Frontal cortex (tissue), 2 donors: Measurements from ENCODE around the genes ZNF429, ZNF676 and ZNF681.

- RAMPAGE, long total RNA: no peak
Observed at GRCh38 chr19:19202393-19202795, 820 bp downstream of the NR2C2AP start.

DNA sequence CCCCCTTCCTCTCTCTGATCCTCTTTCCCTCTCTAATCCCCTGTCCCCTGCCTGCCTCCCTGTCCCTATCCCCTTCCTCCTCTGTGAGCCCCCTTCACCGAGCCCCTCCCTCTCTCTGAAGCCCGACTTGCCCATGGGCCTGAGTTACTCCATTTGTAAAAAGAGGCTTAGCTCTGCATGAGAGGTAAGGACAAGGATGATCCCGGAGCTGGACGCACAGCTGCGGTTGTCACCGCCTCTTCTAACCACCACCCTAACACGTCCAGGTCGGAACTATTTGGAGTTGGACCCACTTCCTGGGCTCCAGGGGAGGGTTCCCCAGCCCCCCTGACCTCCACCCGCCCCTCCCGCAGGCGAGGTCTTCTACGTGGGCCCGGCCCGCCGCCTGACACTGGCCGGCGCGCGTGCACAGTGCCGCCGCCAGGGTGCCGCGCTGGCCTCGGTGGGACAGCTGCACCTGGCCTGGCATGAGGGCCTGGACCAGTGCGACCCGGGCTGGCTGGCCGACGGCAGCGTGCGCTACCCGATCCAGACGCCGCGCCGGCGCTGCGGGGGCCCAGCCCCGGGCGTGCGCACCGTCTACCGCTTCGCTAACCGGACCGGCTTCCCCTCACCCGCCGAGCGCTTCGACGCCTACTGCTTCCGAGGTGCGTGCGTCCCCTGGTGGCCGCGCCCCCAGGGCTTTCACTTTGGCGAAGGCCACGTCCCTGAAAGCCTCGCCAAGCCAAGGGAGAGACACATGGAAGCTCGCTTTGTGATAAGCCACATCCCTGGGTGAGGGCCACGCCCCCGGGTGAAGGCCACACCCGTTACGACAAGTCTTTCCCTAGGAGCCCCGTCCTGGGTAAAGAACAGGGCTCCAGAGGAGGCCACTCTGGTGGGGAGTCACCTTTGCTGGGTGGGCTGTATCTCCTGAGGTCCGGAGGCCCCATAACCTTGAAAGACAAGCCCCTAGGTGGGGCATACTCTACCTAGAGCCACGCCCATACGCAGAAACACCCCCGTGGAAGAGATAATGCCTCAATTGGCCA lies 13.2 kb downstream of the NCAN start:
- RAMPAGE, long total RNA: no peak

DNA sequence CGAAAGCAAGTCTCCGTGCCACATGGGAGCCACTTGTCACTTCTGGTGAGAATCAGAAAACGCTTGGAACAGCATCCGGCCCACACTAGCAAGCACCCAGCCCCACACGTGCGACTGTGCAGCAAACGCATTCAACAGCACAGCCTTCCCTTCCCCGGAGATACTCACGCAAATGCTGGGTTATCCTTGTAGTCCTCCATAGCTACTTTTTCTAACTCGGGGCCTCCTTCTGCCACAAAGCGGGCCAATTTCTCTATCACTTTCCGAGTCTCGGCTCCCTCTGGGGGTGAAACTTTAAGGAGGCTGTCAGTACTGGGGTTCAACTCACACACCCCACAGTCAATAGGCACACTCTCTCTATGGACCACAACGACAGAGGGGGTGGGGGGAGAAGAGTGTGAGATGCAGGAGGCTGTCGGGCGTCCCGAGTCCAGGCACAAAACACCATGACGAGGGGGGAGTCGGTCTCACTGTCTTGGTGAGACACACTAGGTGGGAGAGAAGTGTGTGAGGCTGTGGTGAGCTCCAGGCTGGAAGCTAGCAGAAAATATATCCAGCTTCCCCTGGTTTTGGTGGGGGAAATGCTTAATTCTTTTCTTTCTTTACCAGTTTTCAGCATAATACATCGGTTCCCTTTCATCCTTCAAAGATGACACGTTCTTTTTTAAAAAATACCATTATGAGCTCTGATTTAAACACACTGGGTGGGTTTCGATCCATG lies 16.6 kb downstream of the SUGP1 start:
- RAMPAGE, long total RNA: no peak

DNA sequence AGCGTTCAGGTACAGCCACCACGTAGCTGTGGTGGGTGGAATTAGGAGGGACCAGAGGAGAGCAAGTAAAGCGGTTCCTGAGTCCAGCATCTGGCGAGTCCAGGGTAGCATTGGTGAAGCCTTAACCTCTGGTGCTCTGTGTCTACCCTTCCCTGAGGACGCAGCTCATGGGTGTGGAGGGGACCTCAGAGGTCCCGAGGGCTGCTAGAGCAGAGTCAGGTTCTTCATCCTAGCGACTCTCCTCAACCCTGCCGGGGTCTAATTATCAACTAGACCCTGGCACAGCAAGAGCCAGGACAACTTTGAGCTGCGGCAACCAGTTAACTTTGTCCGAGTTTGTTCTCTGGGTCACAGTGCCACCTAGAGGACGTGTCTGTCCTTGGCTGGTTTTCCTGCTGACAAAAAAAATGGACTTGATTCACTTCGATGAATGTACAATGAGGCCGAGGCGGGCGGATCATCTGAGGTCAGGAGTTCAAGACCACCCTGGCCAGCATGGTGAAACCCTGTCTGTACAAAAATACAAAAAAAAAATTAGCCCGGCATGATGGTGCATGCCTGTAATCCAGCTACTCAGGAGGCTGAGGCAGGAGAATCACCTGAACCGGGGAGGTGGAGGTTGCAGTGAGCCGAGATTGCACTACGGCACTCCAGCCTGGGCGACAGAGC lies 25.0 kb downstream of the TSSK6 start:
- RAMPAGE, long total RNA: no peak

DNA sequence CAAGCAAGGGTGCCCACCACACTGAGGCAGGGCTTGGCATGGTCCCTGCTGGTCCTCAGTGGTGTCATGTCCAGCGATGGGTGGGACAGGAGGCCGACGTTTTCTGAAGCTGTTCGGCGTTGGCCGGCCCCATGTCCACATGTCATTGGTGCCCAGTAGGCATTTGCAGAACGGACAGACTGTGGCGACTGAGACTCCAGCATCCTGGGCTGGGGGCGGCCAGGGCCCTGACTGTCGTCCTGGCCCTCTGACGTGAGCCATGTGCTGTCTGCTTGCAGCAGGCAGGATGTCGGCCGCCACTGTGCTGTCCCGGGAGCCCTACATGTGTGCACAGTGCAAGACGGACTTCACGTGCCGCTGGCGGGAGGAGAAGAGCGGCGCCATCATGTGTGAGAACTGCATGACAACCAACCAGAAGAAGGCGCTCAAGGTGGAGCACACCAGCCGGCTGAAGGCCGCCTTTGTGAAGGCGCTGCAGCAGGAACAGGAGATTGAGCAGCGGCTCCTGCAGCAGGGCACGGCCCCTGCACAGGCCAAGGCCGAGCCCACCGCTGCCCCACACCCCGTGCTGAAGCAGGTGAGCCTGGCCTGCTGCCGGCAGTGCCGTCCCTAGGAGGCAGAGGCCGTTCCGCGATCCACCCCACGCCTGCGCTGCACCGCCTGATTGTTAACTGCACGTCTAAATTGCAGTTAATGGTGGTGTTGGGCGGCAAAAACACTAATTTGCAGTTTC lies 14.3 kb downstream of the TSSK6 start:
- RAMPAGE, long total RNA: no peak

DNA sequence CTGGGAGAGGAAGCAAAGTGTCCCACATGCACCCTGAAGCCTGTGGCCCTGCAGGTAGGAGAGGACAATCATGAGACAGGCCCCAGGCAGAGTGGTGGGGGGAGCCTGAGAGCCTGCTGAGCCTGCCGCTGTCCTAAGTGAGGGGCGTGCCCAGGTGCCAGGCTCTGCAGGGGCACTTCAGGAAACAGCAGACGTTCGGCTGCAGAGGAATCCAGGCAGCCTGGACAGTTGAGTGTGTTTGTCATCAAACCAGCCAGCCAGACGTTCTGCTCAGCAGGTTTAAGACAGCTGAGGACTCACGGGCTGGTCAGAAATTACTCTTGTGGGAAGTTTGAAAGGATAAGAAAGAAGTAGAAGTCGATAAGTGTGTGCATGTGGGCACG lies 12.1 kb downstream of the TSSK6 start:
- RAMPAGE, long total RNA: no peak

- RAMPAGE, long total RNA: no peak
Observed at GRCh38 chr19:19505818-19506186, 9.5 kb downstream of the TSSK6 start.

GRCh38 chr19:20260706-20261042 lies 93.7 kb downstream of the ZNF486 start:
- RAMPAGE, long total RNA: no peak

- RAMPAGE, long total RNA: no peak
Observed at GRCh38 chr19:20664386-20664912, 3.1 kb upstream of the ZNF626 start.

DNA sequence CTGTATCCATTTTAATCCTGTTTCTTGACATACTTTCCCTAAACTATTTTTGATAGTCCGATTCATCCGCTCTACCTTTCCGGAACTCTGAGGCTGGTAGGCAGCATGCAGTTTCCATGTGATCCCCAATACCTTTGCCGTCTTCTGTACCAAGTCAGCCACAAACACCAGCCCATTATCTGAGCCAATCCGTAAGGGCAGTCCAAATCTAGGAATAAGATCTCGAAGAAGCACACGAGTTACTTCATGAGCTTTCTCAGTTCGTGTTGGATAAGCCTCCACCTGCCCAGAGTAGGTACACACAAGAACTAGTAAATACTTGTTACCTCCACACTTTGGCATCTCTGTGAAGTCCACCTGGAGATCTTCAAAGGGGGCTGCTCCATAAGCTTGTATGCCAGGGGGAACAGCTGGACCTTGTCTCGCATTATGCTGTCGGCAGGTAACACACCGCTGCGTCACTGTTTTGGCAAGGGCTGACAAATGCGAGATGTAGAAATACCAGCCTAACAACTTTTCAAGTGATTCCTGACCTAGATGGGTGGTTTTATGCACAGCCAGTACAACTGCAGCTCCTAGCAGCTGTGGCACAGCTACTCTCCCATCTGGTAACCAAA lies 26.1 kb upstream of the ZNF66 start:
- RAMPAGE, long total RNA: no peak

GRCh38 chr19:20999598-21000761 lies 20.5 kb upstream of the ZNF430 start:
- RAMPAGE, long total RNA: no peak

DNA sequence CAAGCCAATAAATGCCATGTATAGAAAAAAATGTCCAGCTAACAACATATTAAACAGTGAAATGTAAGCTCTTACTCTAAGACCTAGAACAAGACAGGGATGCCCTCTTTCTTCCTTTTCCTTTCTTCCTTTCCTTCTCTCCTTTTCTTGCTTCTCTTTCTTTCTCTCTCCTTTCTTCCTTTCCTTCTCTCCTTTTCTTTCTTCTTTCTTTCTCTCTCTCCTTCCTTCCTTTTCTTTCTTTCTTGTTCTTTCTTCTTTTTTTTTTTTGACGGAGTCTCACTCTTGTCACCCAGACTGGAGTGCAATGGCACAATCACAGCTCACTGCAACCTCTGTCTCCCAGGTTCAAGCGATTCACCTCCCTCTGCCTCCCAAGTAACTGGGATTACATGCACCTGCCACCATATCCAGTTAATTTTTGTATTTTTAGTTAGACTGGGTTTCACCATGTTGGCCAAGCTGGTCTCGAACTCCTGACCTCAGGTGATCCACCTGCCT lies 42.5 kb downstream of the ZNF708 start:
- RAMPAGE, long total RNA: no peak

- RAMPAGE, long total RNA: no peak
Observed at GRCh38 chr19:21440191-21440857, 43.4 kb downstream of the ZNF493 start.

DNA sequence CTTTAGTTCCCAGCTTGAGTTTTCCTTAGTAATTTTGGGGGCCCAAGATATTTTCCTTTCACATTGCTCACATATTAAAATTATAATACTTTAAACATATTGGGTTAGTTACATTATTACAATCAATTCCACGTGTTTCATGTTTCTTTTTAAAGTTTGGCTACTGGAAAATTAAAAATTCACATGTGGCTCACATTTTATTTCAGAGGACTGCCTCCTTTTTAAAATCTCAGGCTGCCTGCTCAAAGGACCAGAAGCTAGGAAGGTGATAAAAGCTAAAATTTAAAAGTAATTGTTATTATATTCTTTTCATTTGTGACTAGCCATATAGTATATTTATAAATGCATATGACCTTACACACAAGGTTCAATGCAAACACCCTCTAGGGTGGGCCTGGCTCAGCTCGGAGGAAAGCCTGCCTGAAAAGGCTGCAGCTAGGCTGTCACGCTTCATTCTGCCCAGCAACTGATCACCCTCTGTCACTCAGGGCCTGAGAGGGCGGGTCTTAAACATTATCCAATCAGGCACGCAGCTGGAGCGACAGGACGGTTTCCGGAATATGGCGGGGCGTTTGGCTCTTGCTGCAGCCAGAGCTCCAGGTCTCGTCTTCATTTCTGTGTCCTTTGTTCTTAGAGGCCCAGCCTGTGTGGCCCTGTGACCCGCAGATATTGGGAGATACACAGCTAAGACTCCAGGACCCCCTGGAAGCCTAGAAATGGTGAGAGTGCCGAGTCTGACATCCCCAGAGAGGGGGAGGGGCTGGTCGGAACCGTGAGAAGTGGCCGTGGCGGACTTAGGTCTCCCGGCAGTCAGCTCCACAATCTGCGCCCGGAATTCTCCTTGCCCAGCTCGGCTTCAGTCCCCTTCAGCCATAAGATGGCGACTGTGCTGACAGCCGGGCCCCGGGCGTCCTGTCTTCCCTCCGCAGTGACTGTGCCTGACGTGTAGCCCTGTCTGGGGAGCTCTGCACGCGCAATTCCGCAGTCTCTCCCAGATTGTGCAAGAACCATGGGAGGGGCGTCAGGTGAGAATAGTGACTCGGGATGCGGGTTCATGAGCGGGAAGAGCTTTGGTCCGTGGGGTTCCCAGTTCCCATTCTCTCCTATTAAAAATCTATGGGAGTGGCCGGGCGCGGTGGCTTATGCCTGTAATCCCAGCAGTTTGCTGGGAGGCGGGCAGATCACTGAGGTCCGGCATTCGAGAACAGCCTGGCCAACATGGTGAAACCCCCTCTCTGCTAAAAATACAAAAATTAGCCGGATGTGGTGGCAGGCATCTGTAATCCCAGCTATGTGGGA lies at the start of gene ZNF429:
Gene ZNF429 (plus strand): TSS at position 547 of the 1,299 bp plus-strand sequence.
- RAMPAGE, long total RNA: no peak

GRCh38 chr19:22196469-22196976 lies at the start of gene ZNF676:
Gene ZNF676, minus strand, starts transcription at chr19:22196951.
- RAMPAGE, long total RNA: no peak

DNA sequence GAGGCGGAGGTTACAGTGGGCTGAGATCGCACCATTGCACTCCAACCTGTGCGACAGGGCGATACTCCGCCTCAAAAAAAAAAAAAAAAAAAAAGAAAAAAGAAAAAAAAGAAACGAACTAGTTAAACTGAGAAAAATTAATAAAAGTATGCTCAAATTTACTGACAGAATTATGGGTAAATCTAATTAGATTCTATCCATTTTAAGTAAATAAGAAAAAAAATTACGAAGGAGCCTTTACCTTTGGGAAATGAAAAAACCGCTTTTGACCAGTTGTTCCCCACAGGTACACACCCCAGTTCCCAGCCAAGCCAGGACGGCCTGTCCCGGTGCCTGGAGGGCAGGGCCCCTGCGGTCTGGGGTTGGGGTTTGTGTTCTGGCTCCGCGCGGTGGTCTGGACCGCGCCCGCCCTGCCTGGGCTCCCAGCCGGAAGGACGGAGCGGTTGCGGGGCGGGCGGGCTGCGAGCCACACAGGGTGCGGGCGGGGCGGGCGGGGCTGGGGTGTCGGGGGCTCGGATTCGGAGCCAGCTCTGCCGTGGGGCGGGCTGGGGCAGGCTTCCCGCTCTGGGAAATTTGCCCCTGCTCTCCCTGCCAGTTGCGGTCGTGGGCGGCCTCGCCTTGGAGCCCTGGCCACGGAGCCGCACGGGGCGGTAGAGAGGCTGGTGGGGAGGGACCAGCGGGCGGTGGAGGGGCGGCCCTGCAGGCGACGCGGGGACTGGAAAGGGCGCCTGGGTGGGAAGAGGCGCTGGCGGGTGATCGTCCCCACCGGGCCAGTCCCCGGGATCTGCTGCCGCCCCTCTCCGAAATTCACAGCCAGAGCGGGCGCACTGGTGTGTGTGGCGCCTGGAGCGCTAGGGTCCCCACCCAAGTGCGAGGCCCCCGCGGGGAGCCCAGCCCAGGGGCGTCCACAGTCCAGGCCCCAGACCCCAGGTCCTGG lies 11.2 kb upstream of the ZNF492 start:
- RAMPAGE, long total RNA: no peak

DNA sequence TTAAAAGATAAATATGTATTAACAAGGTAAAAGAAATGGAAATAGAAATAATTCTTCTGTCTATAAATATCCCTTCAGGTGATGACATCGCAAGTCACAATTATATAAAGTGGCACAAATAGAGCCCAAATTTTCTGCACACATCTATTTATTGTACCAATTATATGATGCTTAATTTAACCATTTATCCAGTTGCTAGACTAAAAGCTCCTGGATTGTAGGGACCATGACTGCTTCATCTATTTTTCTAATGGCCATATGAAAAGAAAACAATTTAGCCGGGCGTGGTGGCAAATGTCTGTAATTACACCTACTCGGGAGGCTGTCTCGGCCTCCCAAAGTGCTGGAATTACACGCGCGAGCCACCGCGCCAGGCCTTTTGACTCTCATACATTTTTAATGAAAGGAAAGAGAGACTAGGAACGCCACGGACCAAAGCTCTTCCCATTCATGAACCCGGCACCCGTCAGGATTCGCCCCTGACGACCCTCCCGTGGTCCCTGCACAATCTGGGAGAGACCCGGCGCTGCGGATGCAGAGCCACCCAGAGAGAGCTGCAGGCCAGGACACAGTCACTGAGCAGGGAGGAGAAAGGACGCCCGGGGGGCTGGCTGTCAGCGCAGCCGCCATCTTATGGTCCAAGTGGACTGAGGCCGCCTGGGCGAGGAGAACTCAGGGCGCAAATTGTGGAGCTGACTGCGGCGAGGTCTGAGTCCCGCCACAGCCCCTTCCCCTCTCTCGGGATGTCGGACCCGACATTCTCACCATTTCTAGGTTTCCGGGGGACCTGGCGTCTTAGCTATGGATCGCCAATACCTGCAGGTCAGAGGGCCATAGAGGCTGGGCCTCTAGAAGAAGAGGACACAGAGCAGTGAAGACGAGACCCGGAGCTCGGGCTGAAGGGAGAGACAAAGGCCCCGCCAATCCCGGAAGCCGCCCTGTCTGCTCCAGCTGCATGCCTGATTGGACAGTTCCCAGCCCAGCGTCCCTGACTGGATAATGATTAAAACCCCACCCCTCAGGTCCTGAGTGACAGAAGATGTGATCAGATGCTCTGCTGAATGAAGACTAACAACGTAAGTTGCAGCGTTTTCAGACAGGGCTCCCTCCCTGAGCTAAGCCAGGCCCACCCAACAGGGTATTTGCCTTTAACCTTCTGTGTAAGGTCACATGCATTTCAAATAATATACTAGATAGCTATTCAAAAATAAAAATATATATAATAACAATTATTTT lies at the start of gene ZNF681:
Gene ZNF681 (minus strand): TSS at position 910 of the 1,236 bp plus-strand sequence.
- RAMPAGE, long total RNA: no peak

DNA sequence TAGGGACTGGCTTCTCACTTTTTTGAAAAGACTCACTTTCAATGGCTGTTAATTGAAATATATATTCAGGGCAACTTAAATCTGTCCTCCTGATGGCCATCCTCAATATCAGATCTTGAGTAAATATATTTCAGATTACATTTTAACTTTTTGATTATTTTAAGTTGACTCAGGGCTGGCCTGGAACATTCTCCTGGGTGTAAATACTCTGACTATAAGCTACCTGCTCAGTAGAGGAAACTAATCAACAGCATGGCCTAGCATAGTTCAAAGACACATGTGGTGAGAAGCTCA lies 5.5 kb upstream of the ZNF726 start:
- RAMPAGE, long total RNA: no peak

GRCh38 chr19:24001106-24001748 lies 85.8 kb upstream of the ZNF254 start:
- RAMPAGE, long total RNA: no peak

DNA sequence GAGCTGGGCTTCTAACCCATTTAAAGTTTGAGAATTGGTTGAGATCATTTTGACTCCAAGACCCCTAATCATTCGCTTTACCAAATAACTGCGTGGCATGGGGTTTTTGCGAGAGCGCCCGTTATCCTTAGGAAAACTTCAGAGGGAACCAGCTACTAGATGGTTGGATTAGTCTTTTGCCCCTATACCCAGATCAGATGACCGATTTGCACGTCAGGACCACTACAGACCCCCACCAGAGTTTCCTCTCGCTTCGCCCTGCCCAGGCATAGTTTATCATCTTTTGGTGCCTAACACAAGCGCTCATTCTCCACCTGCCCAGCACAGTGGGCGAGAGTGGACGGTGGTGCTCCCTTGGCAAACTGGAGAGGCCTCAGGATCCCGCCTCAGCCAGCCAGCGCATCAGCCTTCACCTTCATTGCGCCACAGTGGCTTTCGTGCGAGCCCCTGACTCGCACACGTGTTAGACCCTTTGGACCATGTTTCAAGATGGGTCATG lies 85.2 kb upstream of the ZNF254 start:
- RAMPAGE, long total RNA: no peak